Skeletal muscle satellite cell (primary cell): Measurements from ENCODE around the gene ALKBH3.

- CAGE, long polyA plus RNA, result no peak
These were observed 1.2 kb downstream of the SLC1A2 start for GRCh38 chr11:35418045-35418740.

DNA sequence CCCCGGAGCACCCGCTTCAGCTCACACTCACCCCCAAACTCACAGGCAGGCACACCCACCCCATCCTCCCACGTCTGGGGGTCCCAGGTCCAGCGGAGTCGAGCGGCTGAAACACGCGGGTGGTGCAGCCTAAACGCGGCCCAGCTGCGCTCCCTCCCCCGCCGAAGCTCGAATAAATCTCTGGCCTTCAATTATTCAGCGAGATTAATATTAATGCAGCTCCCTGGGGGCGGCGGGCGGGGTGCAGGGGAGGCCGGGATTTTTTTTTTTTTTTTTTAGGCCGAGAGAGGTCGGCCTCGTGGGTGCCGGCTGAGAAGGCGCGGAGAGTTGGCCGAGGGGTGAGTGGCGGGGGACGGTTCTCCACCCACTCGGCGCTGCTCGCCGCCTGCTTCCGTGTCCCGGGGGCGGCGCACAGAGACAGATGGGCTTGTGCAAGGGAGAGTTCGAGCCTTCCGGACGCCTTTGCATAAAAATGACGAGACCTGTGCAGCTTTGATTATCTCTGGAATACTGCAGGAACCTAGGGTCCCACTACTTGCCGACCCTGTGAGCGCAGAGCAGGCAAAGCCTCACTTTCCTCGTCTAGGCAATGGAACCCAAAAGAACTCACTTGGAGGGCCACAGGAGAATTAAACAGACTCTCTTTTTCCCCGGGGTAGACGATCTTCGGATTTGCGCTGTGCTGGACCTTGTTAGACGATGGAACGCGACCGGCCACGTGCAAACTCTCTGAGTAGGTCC is 689 bp upstream of the SLC1A2 start:
- CAGE, long polyA plus RNA, result no peak

- CAGE, long polyA plus RNA, result no peak
These were observed 4.7 kb upstream of the PAMR1 start for GRCh38 chr11:35529993-35530570.

GRCh38 chr11:35682872-35683292 is 20.3 kb downstream of the TRIM44 start:
- CAGE, long polyA plus RNA, result no peak

DNA sequence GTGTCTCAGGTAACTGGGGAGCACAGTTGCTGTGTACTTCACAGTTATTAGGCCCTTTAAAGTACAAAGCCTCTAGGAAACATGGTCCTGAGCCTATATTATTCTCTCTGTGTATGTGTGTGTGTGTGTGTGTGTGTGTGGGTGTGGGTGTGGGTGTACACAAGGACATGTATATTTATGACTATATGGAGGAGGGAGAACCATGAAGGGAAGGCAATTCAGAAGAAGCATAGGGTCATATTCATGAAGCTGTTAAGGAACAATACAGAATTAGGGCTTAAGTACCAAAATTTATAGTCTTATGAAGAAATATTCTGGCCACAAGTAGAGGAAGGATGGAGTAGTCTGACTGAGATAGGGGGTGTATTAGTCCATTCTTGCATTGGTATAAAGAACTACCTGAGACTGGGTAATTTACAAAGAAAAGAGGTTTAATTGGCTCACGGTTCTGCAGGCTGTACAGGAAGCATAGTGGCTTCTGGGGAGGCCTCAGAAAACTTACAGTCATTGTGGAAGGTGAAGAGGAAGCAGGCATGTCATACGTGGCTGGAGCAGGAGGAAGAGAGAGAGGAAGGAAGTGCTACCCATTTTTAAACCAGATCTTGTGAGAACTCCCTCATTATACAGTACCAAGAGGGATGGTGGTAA is 52.8 kb downstream of the TRIM44 start:
- CAGE, long polyA plus RNA, result no peak

GRCh38 chr11:35919526-35919693 is 24.5 kb upstream of the LDLRAD3 start:
- CAGE, long polyA plus RNA, result no peak

- CAGE, long polyA plus RNA, result no peak
These were observed 71.7 kb downstream of the PRR5L start for GRCh38 chr11:36367697-36368368.

DNA sequence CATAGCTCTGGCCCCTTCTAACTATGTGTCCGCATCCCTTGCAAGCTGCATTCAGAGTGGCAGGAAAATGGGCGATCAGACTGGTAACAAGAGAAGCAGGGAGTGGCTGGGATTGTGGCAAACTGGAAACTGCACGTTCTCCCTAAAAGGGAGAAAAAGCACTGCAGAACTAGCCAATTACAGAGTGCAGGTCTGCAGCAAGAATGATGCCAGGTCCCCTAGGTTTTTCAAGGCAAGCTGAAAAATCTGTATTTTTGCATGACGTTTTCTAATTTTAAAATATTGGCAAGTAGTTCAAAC is 76.4 kb downstream of the PRR5L start:
- CAGE, long polyA plus RNA, result no peak

DNA sequence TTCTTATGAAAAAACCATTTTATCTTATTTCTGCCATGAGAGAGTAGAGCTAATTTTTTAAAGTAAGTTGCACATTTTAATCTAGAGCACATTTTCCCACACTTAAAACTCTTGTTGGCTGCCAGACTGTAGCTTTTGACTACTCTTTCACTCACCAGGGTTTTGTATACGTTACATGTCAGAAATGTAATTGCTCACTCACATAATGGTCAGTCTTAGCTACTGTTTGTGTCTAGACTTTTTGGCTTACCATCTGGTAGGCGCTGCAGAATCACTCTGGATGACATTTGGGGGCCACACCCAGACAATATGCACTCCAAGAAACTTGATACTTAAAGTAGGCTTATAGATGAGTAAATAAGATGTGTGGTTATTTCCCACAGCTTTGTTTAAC is 88.9 kb downstream of the PRR5L start:
- CAGE, long polyA plus RNA, result no peak

DNA sequence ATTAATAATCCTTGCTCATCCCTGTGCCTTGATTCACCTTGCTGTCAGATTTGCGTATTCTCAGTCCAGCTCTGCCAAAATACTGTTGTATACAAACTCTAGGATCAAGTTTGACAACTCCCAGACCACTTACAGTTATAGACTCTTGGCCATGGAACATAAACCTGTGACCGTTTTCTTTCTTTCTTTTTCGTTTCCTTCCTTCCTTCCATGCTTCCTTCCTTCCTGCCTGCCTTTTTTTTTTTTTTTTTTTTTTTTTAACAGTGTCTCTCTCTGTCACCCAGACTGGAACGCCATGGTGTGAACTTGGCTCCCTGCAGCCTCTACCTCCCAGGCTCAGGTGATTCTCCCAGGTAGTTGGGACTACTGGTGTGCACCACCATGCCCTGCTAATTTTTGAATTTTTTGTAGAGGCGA is 2391.0 kb upstream of the RAG2 start:
- CAGE, long polyA plus RNA, result no peak

DNA sequence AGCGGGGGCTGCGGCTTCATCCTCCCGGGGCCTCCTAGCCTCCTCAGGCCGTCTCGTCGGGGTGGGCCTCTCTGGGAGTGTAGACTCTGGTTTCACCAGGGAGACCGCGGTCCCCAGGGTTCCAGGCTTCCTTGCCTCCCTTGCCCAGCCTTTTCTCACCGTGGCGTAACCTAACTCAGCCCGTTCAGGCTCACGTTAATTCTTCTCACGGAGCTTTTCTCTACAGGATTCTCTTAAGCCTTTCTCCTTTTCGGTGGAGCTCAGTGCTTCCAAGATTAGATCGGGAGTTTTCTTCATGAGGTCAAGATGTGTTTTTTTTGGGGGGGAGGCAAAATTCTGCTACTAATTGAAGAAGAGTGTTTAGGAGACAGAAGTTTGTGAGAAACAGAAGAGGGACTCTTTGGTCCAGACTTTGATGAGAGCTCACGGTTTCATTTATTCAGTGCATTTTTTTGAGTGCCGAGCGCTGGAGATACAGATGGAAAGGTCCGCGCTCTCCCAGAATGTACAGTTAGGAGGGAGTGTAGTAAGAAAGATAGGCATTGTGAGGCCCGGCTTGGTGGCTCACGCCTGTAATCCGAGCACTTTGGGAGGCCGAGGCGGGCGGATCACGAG is 590 bp downstream of the API5 start:
- CAGE, long polyA plus RNA, result no peak

GRCh38 chr11:43435877-43436386 is 77.2 kb downstream of the TTC17 start:
- CAGE, long polyA plus RNA, result no peak

DNA sequence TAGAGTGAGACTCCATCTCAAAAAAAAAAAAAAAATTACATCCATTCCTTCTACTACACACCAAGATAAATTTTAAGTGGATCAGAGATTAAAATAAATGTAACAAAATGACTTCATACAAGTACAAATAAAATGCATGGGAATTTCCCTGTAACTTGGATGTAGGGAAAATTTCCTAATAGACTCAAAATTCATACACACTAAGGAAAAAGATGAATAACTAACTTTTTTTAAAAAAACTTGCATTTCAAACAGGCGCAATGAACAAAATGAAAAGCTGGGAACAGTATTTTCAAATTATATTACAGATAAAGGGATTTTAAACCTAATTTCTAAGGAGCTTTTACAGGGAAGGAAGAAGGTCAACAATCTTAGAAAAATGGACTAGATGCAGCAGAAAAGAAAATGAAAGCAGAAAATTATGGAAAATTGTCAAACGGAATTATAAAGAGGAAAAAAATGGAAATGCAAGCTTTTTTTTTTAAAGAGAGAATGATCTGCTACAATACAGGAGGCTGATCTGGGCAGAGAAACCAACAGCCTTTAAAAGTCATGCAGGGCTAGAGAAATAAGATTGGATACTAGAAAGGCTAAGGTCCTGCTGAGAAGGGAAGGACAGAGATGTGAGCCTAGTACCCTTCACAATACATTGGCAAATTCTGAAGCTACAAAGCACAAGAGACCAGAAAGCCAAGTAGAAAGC is 105.7 kb downstream of the TTC17 start:
- CAGE, long polyA plus RNA, result no peak

DNA sequence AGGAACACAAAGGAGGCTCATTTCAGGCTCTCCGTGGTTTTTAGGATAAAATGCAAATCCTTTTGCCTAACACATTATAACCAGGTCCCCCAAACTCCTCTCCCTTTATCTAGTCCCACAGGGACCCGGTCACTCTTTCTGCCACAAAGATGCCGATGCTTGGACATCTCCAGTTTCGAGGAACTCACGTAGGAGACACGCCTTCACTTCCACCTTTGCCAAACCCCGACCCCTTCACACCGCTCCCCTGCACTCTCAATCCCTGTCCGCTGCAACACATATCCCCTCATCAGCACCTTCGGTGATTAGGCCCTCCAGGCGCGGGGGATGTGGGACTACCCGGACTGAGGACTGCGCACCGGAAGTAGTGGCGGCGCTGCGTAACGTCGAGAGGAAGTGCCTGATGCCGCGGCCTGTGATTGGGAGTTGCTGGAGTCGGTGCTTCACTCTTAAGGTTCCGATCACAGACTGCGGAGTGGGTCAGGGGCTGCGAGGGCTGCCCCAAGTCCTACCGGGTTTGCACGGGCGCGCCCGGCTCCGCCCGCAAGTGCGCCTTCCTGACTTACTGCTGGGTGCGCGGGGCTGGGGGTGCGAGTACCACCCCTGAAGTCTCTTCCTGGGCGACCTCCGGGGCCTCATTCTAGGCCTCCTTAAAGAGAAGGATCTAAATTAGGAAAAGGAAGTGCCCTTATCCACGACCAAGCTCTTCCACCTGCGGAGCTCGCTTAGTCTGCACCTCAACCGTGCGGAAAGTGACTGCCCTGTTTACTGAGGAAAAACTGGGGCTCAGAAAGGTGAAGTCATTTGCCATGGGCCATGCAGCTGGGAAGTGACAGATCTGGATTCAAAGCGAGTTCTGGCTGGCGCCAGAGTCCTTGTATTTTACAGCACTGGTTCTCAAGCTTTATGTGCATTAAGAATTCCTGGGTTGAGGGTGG is at the start of gene ALKBH3:
ALKBH3 (plus strand) TSS at position 446 of the 938 bp plus-strand sequence.
- CAGE, long polyA plus RNA, result start-site peak on the plus strand centred at position 463 of the sequence, 31 bp wide, 335 and 129 reads in 2 replicates

- CAGE, long polyA plus RNA, result no peak
These were observed 19.0 kb upstream of the C11orf96 start for GRCh38 chr11:43922988-43924195.

GRCh38 chr11:43928193-43928639 is 14.2 kb upstream of the C11orf96 start:
- CAGE, long polyA plus RNA, result no peak

DNA sequence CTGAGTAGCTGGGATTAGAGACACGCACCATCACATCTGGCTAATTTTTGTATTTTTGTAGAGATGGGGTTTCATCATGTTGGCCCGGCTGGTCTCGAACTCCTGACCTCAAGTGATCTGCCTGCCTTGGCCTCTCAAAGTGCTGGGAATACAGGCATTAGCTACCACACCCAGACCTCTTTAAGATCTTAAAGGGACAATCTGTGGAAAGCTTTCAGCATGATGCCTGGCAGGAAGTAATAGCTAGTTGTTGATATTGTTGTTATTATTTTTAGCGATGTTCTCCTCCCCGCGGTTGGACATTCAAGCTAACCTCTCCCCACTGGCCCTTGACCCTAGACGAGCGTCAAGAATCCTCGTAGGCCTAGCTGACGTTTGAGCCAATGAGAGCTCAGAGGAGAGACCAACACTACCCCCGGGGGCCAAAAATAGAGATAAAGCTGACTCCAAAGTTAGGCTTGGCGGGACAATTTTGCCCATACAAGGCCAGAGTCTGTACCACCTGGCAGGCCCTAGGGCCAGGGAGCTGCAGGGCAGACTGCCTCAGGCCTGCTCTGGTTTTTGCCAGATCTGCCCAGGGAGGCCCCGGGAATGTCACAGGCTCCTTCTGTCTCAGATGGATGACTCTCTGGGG is 41.0 kb upstream of the ACCSL start:
- CAGE, long polyA plus RNA, result no peak

- CAGE, long polyA plus RNA, result no peak
These were observed 11.0 kb upstream of the ACCSL start for GRCh38 chr11:44036827-44037051.

- CAGE, long polyA plus RNA, result no peak
These were observed 4.4 kb downstream of the ALX4 start for GRCh38 chr11:44305359-44306050.

DNA sequence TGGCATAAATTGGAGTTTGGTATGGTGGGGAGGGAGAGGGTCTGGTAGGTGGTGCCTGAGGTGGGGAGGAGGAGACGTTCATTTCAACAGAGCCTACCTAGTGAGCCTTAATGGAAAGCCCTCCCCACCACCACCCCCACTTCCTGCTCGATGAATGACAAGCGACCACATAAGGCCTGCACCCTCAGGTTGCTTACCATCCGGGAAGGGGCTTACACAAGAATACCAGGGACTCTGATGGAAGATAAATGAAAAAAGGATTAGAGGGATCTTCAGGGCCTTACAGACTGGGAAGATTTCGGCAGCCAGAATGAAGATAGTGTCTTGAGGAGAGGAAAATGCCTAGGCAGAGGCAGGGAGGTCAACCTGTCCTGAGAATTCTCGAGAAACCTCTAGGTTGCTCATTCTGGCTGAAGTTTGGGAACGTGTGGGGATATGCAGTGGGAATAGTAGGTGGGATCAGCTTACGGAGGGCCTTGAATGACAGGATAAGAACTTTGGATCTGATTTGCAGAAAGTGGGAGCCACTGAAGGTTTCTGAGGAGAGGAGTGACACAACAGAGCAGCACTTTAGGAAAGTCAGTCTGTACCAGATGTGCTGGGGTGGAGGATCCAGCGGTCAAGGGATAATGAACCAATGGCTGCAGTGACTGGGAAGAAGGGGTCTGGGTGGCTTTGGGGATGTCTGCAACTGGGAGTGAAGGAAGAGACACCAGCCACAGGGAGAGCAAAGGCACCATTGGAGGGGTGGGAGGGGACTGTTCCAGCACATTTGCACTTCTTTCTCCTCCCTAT is 2.3 kb downstream of the CD82 start:
- CAGE, long polyA plus RNA, result no peak